A172 (cell line): ENCODE results near the genes SRD5A1, FASTKD3 and TAS2R1.

GRCh38 chr5:6372509-6373090 is 5.7 kb downstream of the MED10 start:
- RAMPAGE, long total RNA: no peak

DNA sequence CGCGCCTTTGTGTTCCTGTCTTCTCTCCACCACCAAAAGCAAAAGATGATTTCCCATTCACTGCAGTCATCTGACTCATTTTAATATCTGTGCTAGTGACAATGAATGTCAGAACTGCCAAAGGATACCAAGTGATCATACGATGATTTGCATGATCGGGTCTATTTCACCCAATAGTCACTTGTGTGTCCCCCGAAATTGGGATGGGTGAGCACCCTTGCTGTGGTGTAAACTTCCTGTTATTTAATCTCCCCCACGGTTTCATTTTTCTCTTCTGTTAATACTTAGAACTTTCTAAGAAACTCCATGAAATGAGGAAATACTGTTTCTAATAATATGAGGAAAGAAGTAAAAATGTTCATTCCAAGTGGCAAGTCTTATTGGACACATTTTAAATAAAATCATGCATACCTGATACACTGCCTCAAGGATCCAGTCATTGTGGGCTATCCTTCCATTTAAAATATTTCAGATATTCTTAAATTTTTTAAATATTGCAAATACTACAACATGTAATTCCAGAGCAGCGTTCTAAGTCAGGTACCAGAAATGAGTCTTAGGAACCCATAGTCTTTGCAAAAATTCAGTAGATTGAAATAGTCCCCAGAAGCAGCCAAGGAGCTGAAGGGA is 43.6 kb downstream of the UBE2QL1 start:
- RAMPAGE, long total RNA: no peak

- RAMPAGE, long total RNA: no peak
Measured at GRCh38 chr5:6551145-6551674, 81.6 kb downstream of the NSUN2 start.

DNA sequence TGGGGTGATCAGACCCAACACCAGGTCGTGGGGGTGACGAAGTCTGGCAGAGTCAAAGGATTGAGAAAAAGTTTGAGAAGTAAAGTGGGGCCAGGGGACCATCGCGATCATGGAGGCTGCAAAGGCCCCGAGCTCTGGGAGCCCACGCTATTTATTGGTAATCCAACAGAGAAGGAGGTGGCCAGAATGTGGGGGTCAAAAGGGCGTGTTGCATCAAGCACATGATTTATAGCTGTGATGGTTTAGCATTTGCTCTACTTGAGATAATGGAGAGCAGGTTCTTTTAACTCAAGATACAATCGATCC is 39.7 kb downstream of the NSUN2 start:
- RAMPAGE, long total RNA: no peak

GRCh38 chr5:6633185-6633974 is at the start of gene SRD5A1:
TSS of gene SRD5A1 (plus strand) at chr5:6633440.
- RAMPAGE, long total RNA: no peak

DNA sequence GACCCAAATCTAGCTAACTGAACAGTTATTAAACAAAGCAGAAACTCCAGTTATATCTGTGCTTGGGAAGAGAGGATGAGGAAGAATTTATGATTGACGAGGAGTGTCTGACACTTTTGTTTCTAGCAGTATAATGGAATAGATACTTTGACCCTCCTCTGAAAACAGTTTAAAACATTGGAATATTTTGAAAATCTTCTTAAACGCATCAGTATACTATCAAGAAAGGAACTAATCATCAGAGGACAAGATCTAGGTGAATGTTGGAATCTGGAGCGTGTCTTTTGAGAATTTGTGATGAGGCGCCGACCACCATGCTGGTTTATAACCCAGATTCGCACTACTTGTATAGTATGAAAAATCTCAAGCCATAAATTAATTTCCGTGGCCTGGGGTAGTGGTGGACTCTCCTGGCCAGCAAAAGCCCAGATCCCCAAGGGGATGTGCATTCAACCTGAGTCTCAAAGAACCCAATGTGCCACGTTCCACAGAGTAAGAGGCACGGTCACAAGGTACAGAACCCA is 23.2 kb downstream of the SRD5A1 start:
- RAMPAGE, long total RNA: no peak

GRCh38 chr5:6711664-6711935 is 1.6 kb upstream of the TENT4A start:
- RAMPAGE, long total RNA: no peak

- RAMPAGE, long total RNA: no peak
Measured at GRCh38 chr5:6754527-6755354, 41.5 kb downstream of the TENT4A start.

GRCh38 chr5:7250495-7251120 is 145.3 kb upstream of the ADCY2 start:
- RAMPAGE, long total RNA: no peak

GRCh38 chr5:7851401-7852066 is 601 bp upstream of the CFAP90 start:
- RAMPAGE, long total RNA: no peak

GRCh38 chr5:7868748-7869414 is at the start of gene FASTKD3:
TSS of gene FASTKD3 (minus strand) at chr5:7869031.
- RAMPAGE, long total RNA: start-site peak on the minus strand at chr5:7869002-7869032, 34 and 49 reads in 2 replicates; start-site peak on the plus strand at chr5:7869143-7869204, 65 and 61 reads in 2 replicates

- RAMPAGE, long total RNA: no peak
Measured at GRCh38 chr5:8242132-8242651, 373.2 kb downstream of the MTRR start.

- RAMPAGE, long total RNA: no peak
Measured at GRCh38 chr5:9456391-9456911, 89.4 kb downstream of the SEMA5A start.

DNA sequence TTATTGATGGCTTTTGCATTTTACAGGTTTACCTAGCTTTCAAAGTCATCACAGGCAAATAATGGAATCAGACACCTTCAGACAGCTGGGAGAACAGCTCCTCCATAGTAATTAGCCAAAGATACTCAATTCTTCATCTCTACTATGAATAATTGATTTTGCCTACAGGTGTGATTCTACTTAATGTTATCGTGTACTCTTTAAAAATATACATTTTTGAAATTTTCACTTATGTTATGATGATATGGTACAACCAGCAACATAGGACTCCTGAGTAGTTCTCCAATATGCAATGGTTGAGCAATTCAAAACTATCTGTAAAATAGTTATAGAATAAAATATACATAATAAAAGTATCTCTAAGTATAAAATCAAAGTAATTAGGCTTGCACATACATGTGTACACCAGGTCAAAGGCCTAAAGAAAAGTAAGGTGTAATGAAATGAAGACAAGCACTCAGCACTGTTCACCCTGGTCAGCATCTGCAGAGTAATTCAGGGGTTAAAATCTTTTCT is at the start of gene TAS2R1:
TAS2R1 (minus strand) TSS at position 94 of the 516 bp plus-strand sequence.
- RAMPAGE, long total RNA: no peak

- RAMPAGE, long total RNA: no peak
Measured at GRCh38 chr5:10118191-10118526, 131.5 kb downstream of the ATPSCKMT start.

GRCh38 chr5:10246734-10247254 is 2.9 kb downstream of the ATPSCKMT start:
- RAMPAGE, long total RNA: no peak

DNA sequence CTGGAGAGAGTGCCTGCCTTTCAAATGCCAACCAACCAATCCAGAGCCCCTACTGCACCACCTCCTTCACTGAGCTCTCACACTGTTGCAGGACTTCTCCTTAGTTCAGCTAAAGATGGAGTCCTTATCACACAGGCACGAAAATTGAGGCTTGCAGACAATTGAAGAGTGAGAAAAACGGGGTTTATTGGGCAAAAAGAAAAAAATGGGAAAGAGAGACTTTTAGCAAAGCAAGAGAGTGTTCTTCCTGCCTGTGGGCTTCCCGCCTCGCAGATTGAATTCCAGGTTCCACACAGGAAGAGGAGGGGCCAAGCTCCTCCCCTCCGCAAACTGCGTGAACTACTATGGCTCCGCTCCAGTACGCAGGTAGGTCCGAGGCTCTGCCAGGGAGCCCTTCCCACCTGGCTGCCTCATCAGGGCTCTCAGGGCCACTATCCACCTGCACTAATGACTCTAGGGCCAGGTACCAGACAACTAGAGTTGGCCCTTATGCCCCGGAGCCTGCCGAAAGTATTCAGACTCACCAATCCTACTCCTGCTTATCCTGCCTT is 8.4 kb upstream of the CMBL start:
- RAMPAGE, long total RNA: no peak

DNA sequence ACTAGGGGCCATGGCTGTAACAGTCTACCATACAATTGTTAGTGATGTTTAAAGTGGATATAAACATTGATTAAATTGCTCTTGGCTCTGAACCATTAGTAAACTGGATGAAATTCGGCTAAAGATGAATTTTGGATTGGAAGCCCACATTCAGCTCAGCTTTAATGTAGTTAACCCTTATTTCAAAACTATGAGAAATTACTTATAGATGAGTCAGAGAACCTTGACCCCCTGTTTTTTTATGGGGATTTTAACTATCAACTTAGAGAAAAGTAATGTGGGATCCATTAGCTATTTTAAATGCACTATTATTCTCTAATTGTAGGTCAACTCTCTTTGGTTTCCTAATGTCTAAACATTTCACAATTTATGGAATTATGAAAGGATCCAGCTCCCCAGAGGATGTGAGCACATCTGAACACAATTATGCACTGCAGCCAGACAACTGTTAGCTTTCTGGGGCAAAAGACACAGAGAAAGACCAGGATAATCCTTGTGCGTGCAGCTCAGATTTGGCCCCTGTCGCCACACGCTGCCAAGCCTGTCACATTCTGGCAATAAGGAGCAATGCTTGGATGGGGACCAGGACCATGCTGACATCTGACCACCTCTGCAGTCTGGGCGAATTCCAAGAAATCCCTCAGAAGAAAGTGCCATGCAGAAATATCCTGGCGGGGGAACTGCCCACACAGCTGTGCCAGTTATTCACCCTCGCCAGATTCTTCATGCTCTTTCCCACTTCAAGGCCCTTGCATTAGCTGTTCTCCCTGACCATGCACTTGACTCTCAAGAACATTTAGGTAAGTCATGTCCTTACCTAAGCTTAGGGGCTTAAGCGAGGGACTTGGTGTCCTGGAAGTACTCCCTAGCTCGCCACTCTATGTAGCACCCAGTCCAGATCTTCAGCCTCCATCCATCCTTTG is 22.2 kb upstream of the CMBL start:
- RAMPAGE, long total RNA: no peak

DNA sequence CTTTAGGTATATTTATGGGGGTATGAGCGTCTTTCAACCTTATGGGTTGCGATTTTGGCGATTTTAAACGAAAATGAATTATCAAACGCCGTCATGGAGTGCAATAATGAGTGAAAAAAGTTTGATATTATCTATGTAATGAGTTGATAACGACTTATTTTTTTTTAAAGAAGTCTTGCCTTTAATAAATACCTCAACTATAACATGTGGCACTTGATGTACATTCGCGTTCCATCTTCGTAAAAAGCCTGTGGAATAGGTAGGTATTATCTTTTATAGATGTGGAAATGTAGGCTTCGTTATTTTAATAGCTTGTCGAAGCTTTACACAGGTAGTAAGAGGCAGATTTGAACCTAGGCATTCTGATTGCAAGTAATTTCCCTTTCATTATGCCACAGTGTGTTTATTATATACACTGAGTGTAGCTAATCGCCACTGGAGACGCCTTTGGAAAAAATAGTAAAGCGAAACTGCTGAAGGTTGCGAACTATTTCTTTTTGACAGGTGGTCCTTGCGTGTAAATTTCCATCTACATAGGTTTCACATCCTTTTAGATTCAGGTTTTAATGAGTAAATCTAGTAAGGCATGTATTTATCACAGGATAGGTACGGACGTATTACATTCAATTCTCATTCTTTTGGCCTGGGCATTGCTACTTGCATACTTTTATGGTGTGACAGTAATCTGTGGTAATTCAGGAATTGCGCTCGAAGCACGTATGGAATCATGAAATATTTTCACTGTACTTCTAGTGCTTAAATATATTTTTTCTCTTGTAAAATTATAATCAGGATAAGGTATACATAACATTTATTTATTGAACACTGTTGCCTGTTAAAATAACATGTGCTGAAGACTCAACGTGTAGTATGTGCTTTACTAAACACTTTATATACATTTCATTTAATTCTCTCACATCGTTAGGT is 1.6 kb downstream of the MARCHF6 start:
- RAMPAGE, long total RNA: no peak

- RAMPAGE, long total RNA: no peak
Measured at GRCh38 chr5:10366553-10367414, 13.3 kb downstream of the MARCHF6 start.